Hair follicle dermal papilla cell (primary cell): ENCODE measurements around the gene CIR1.

DNA sequence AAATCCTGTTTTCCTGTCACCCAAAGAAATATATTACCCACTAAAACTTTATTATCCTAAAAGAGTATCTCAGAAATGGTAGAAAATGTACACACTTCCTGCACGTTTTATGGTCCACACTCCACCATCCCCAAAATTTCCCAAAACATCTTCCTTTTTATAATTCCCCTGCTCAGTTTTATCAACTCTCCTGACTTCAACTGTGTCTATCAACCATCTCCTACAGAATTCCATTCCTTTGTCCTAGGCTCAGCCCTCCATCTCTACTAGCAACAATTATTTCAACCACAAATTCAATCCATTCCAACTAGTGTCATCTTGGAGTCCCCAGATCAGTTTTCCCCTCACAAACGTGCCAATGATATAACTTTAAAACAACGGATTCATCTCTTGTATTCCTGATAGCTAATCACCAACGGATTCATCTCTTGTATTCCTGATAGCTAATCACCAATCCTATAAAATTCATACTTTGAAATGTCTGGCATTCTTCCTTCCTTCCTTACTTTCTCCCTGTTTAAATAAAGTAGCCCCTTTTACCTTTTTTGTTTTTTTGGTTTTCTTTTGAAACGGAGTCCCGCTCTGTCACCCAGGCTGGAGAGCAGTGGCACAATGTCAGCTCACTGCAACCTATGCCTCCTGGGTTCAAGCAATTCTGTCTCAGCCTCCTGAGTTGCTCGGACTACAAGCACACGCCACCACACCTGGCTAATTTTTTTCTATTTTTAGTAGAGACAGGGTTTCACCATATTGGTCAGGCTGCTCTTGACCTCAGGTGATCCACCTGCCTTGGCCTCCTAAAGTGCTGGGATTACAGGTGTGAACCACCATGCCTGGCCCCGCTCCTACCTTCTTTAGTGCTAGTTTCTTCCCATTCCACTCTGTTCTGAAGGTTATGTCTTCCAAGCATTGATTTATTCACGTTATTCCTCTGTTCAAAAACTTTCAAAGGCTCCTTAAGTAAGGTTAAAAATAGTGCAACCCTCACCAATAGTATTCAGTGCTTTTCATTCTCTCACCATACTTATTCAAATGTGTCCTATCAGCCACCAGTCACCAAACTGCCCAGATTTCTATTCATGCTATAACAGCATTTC lies 29.3 kb downstream of the SP3 start:
- CAGE, long polyA plus RNA: no peak

- CAGE, long polyA plus RNA: no peak
These were observed 13.7 kb downstream of the SP3 start for GRCh38 chr2:173951461-173951876.

DNA sequence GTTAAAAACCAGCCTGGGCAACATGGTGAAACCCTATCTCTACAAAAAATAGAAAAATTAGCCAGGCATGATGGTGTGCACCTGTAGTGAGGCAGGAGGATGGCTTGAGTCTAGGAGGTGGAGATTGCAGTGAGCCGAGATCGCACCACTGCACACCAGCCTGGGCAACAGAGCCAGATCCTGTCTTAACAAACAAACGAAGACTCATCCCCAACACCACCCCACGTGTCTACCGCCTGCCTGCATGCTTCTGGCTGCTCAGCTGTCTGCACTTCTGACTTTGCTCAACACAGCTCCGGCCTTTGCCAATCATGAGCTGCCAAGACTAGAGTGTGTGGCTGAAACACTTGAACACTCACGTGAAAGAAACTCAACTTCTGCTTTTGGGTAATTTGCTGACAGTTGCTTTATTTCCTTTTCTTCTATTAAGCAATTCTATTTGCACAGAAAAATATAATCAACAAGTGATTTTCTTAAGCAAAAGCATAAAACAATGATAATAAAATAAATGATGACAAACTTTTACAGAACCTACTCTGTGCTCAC lies 32.1 kb upstream of the SP3 start:
- CAGE, long polyA plus RNA: no peak

DNA sequence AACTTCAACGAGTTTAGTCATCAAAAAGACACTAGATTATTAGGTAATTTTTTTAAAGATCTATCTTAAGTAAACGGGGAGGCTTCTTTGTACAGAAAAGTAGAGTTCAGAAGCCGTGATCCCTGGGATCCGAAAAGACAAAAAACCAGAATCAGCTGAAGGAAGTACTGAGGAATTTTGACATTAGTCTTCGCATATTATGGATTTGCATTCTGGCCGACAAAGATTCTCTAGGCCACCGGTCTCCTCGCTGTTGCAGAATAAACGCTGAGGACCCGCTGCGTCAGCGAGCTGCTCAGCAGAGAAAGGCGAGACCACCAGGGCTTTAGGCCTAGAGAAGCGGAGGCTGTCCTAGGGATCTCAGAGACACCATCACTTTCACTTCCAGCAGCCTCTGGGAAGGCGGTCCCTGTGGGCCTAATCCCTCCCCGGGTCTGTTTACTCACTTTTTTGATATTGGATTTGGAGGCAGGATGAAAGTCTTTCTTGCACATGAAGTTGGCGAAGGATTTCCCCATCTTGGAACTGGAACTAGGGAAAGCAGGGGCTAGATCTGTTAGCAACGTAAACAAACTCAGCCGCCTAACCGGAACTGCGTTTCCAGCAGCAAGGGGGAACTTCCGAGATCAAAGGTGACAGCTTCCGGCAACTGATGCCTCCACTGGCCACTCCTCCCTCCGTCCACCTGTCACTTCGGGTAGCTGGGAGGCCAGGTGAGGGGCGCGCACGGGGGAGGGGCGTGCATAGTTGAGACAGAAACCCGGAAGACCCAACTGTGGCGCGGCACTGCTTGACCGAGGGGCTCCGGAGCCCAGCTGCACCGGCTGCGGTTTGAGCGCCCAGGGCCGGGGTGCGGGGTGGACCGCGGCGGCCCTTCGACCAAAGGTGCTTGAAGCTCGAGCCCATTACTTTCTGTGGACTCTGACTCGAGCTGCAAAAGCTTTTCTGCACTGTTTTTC lies at the start of gene CIR1:
CIR1 (minus strand) TSS at position 608 of the 959 bp plus-strand sequence.
- CAGE, long polyA plus RNA: no peak

GRCh38 chr2:174485704-174486502 lies 926 bp downstream of the GPR155 start:
- CAGE, long polyA plus RNA: no peak

- CAGE, long polyA plus RNA: no peak
These were observed 6.8 kb downstream of the WIPF1 start for GRCh38 chr2:174590834-174591273.

DNA sequence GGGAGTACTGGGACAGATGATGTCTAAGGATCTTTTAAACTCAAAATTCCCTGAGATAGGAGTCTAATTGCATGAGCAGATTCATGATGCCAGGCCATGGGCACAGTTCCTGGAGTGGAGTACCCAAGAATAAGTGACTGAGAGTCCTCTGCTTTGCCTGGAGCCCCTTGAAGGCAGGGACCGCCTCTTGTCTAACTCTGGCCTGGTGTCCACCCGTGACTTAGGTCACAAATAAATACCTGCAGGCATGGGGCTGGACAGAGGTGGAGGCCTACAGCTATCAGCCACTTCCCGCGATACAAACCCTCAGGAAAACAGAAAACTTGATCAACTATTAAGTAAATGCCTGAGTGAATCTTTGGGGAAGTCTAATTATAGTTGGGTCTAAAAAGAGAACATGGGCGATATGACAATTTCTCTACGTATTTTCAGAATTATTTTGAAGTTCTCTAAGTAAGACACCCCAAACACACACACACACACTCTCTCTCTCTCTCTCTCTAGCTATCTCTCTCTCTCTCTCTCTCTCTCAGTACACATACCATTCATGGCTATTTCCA lies 1.8 kb upstream of the WIPF1 start:
- CAGE, long polyA plus RNA: no peak

DNA sequence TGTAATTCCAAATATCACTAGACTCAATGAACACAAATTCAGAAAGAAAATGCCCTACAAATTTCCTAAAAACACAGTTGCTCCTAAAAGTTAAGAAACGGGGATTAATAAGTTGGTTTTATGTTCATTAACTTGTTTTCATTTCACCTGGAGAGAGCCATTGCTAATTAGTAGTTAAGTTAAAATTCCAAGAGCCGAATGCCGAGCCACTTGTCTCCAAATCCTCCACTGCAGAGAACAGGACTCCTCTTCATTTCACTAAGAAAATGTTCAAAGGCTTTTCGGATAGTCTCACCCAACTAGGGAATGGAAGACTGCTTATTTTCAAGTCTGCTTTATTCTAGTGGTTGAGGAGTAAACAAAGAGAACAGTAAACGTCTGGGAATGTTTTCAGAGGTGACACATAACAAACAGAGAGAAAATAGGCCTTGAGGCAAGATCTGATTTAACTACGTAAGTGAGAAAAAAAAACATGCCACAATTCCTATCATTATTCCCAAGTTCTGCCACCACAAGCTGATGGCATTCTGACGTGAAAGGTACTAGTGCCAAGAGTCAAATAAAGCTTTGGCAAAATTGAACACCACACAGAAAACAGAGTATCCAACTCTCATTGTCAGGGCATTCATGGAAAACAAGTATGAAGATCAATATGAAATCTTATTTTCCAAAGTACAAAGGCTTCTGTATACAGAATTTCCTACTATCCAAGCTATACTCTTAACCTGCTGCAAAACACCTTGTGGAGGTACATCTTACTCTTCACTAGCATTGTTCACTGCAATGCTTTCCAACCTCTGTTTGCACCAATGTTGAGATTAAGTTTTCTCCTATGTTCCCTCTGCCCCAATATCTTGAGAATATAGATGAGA lies 16.7 kb upstream of the WIPF1 start:
- CAGE, long polyA plus RNA: no peak

DNA sequence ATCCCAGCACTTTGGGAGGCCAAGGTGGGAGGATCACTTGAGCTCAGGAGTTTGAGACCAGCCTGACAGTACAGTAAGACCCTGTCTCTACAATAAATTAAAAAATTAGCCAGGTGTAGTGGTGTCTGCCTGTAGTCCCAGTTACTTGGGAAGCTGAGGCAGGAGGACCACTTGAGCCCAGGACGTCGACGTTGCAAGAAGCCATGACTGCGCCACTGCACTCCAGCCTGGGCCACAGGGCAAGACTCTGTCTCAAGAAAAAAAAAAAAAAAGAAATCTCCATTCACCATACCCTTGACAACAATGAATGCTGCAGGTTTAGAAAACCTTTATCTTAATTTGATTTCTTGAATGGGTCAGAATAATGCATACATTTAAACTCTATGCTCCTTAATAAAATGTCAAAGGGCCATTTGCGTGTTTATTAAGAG lies 22.1 kb upstream of the WIPF1 start:
- CAGE, long polyA plus RNA: no peak

GRCh38 chr2:174634056-174635116 lies 36.8 kb upstream of the WIPF1 start:
- CAGE, long polyA plus RNA: no peak

- CAGE, long polyA plus RNA: no peak
These were observed 65.9 kb upstream of the WIPF1 start for GRCh38 chr2:174663348-174663996.

DNA sequence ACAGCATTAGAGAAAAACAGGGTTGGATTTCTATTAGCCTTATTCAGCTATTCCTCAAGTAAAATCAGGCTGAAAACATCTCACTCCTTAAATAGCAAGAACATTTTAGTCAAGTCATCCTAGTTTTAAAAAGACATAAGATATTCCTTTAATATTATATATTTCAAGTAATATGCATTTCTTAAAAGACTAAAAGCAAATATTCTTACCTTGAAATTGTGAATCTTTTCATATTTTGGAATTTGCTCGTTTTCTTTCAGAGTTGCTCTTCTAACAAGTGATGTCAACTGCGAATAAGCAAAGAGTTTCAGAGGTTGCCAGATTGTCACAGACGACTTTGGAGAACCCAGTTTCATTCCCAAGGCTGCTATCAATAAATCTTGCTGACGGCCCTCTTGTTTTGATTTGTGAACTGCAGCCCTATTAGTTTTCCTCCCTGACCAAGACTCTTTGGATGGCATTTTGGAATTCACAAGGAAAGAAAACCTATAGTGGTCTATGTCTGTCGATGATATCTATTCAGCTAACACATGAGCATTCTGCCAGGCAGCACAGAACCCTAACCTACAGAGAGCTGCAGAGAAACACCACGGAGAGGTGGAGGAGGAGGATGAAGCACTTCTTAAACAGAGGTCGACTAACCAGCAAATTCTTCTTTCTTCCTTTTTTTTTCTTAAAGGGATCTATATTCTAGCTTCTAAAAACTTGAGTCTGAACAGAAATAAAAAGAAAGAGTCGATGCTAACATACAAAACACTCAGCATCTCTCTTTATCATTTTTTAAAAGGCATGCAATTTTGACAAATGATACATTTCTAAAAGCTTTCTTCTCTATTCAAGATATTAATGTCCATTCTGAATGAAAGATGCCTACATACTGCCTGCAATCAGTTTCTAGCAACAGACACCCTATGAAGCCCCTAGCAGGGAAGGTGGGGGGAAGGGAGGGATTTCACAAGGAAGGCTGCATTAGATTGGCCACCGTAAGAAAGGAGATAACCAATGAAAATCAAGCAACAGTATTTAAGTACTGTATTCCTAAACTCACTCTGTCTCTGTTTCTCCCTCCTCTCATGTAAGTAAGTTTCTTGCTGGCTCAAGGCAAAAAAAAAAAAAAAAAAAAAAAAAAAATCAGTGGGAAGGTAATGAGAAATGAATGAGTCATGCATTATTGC lies 82.8 kb upstream of the CHRNA1 start:
- CAGE, long polyA plus RNA: no peak

GRCh38 chr2:175953149-175953772 lies 48.8 kb downstream of the LNPK start:
- CAGE, long polyA plus RNA: no peak

DNA sequence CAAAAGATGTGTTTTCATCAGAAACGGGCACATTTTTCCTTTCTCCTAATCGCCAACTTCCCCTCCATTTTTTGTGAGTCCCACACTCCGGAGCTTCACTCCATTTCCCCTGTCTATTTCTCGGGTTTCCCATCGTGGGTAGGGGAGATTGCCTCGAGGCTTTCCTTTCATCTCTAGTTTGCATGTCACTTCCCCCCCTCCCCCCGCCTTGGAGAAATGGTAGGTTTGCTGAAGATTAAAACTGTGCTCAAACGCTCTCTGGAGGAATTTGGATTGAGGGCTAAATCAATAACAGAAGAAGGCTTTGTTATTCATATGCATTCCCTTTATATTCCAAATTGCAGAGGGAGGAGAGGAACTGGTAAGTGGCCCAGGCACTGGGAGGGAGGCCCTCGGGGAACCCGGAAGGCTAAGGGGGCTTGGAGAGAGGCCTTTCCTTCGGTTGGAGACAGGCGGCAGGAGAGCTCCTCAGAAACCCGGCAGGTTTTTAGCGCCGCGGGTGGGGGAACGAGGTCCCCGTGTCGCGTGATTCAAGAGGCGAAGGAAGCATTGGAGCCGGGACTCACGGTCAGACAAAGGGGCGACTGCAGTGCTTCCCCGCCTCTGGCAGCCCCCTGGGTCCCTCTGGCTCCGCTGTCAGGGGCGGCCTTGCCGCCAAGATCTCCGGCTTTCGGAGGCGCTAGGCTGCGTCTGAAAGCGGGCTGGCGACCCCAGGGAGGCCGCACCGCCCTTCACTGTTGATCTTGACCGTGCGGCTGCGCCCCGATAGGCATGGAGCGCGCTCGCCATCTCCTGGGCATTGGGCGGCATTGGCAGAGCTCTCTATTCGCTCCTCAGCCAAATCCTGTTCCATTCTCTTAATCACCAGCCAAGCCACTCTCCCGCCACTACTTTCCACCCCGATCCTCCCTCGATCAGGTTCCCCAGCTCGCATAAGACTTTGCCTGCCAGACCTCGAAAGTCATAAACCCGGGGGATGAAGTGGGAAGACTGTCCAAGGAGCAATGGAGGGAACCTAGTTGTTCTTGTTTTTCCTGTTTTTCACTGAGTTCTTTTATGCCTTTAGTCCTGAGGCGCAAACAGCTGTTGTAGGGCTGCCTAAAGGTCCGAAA lies 2.3 kb upstream of the HOXD12 start:
- CAGE, long polyA plus RNA: no peak

DNA sequence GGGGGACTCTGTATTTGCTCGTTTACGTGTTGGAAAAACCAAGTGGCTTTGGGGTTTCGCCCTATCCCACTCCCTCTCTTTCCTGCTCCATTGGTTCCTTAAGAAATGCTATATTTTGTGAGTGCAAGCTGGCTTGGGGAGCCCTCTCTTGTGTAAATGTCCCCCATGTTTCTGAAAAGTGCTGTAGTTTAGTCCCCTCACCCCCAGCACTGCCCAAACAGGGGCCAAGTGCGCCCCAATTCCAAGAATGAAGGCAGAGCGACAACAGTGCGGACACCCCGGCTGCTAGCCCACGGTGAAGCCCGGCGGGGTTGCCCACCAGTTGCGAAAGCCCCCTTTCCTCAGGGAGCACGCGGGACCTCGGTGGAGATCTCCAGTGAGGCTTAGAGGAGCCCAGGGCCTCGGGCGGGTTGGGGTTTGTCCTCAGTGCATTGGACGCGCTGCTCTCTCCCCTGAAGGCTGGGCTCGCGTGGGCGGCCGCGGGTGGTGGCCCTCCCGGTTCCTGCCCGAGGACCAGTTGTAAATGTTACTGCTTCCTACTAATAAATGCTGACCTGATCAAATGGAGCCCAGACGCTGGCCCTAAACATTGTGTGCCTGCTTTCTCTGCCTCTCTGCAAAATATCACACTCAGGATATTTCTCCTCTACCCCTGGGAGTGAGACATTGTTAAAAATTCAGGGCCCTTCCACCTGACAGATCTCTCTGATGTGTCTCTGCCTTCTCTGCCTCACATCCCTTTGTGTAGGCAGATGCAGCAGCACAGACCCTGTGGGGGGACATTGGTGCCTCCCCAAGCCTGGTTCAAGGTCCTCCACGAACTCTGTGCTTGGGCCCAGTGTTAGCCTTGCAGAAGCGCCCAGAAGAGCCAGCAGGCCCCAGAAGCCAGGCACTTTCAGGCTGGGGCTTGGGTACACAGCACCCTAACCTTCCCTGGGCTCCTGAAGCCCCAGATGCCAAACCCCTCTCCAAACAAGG lies 2.1 kb downstream of the HOXD9 start:
- CAGE, long polyA plus RNA: no peak

DNA sequence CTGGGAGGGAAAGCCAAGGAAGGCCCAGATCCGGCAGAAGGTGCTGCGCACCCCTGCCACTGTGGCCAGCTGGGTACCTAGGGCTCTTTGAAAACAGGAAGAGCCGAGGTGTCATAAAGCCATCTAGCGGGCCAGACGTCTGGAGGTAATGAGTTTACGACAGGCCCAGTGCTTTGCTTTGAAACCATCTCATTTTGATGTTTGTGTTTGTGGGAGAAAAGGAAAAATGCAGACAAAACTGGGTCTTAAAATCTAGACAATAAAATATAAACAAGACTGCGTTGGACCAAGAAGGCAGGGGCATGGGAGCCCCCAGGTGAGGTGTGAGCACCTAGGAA lies 3.2 kb downstream of the HOXD9 start:
- CAGE, long polyA plus RNA: no peak

- CAGE, long polyA plus RNA: no peak
These were observed 1.2 kb upstream of the HOXD4 start for GRCh38 chr2:176149983-176150776.

- CAGE, long polyA plus RNA: no peak
These were observed 2.5 kb downstream of the MTX2 start for GRCh38 chr2:176271539-176272265.

GRCh38 chr2:176491066-176491825 lies 222.0 kb downstream of the MTX2 start:
- CAGE, long polyA plus RNA: no peak

DNA sequence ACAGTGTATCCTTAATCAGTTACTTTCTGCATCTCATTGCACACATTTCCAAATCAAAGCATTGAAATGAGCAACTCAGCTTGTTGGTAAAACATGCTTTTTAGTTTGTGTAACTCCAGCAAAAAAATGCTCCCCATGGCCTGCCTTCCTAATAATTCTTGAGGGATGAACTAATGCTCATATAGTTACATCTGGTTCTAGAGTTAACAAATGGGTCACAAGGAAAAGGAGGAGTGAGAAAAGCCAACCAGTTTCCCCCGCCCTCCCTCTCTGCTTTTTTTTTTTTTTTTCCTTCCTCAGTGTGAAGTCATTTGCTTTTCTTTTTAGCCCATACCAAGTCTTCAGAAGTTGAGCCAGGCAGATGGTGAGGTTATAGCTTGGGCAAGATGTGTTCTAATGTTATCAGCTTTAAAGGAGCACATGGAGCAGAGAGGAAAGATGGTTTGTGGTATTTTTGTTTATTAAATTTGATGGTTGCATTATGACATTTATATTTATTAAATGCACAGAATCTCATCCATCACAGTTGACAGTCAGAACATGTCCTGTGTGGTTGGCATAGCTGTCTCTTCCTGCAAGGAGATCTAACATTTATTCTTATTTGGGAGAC lies 231.8 kb downstream of the MTX2 start:
- CAGE, long polyA plus RNA: no peak